ENCODE measurements around the genes ACIN1 and DHRS4.

DNA sequence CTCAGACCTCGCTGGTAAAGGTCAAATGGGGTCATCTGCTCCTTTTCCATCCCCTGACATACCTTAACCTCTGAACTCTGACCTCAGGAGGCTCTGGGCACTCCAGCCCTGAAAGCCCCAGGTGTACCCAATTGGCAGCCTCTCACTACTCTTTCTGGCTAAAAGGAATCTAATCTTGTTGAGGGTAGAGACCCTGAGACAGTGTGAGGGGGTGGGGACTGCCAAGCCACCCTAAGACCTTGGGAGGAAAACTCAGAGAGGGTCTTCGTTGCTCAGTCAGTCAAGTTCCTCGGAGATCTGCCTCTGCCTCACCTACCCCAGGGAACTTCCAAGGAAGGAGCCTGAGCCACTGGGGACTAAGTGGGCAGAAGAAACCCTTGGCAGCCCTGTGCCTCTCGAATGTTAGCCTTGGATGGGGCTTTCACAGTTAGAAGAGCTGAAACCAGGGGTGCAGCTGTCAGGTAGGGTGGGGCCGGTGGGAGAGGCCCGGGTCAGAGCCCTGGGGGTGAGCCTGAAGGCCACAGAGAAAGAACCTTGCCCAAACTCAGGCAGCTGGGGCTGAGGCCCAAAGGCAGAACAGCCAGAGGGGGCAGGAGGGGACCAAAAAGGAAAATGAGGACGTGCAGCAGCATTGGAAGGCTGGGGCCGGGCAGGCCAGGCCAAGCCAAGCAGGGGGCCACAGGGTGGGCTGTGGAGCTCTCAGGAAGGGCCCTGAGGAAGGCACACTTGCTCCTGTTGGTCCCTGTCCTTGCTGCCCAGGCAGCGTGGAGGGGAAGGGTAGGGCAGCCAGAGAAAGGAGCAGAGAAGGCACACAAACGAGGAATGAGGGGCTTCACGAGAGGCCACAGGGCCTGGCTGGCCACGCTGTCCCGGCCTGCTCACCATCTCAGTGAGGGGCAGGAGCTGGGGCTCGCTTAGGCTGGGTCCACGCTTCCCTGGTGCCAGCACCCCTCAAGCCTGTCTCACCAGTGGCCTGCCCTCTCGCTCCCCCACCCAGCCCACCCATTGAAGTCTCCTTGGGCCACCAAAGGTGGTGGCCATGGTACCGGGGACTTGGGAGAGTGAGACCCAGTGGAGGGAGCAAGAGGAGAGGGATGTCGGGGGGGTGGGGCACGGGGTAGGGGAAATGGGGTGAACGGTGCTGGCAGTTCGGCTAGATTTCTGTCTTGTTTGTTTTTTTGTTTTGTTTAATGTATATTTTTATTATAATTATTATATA lies 10.4 kb downstream of the MMP14 start:
- PRO-cap = no peak
- RAMPAGE, long total RNA, 4 experiments = no peak in any of the 4 experiments

DNA sequence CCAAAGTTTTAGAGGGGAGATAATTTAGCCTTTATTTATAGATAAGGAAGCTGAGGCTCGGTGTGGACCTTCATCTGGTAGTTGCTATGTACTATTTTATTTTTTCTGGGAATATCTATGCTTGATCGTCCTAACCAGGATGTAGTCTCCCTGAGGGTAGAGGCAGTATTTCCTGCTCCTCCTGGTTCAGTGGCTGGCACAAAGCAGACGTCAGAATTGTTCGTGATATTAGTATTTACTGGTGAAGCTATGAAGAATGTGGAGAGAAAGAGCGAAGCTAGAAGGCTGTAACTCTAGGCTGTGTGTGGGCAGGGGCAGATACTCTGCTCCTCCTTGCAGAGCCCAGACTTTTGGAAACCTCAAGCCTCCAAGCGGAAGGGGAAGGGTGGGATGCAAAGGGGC lies 1.3 kb downstream of the LRP10 start:
- PRO-cap = no peak
- RAMPAGE, long total RNA, 4 experiments = no peak in any of the 4 experiments

DNA sequence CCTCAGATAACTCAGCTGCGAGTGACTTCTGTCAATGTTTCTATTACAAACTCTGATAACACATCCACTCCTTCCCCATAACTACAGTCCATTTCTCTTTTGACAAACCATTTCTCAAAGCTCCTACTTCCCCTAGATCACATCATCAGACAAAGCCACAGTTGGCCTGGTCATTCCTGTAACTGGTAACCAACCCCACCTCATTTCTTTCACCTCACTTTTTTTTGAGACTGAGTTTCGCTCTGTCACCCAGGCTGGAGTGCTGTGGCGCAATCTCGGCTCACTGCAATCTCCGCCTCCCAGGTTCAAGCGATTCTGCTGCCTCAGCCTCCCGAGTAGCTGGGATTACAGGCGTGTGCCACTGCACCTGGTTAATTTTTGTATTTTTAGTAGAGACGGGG lies 5.1 kb downstream of the HAUS4 start:
- PRO-cap = no peak
- RAMPAGE, long total RNA, 4 experiments = no peak in any of the 4 experiments

DNA sequence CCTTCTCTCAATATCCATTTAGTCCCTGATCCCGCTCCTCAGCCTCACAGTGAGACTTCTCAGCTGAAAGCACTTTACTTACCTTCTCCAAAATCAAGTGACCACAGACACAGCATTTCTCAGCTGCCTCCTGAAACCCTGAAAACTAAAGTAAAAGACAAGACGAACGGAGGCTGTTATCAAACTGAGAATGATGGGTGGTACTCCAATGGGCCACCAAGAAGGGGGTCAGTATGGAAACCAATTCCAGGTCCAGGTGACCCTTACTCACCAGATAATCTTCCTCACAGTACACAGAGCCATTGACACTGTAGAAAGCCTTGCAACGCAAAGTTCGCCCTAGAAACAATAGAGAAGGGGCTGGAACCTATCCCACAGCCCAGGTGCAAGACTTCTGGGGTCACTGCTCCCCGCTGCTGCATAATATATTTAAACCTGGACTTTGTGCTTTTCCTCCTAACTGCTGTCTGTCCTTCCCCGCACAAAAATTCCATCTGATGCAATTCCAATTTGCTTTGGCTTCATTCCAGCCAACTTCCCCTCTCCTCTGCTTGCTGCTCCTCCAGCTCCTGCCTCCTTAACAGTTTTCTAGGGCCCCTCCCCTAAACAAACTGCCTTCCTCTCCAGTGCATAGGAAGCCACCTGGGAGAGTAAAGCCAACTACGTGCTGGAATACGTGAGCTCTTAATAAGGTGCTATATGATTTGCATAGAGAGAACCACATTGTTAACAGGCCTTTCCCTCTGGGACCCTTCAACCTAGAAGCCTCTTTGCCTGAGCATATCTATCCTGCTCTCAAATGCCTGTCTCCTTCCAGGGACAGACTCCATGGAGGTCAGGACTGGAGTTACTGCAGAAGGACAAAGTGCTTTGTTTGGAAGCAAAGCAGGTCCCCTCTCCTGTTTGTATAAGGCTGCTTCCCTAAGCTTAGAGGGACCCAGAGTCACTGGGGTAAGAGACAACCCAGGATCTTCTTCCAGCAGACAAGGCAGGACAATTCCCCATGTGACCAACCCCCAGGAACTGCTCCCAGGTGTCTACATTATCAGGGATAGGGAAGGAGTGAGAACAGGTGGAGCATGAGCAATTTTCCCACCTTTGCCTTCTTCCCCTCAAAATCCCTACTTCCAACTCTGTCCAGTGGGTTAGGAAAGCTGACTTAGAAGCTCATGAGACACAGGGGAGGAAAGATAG lies 5.6 kb downstream of the AJUBA start:
- PRO-cap = no peak
- RAMPAGE, long total RNA, 4 experiments = no peak in any of the 4 experiments

DNA sequence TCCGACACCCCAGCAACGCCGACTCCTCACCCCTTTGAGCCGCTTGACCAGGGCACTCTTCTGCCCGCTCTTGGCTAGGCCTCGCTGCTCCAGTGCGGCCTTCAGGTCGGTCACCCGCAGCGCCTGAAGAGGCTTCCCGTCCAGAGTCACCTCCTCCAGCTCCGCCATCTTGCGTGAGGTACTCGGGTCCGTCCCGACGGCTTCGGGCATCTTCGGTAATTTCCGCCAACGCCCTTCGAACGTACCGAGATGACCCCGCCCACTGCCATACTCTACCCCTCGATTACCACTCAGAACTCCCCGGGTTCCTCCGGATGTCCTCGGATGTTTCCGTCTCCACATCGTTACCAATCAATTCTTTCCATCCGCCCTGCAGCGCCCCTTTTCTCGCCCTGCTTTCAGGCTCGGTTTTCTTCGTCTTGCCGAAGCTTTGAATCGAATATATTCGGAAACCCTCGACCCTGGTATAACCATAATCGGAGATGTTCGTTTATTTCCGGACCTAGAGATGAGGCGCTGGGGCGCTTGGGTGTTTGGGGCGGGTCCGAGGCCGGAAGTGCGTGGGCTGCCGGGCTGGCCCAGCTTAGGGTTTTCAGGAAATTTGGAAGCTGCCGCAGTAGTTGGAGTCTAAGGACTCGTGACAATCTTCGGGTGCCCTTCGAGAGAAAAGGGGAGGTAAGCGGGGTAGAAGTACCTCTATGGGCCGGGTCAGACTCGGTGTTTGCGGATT lies at the start of gene ACIN1:
Gene ACIN1 (minus strand): TSS at position 192 of the 730 bp plus-strand sequence.
- PRO-cap = bidirectional peak, plus-strand start at position 616 of the sequence, minus-strand start at position 175 of the sequence
- RAMPAGE, long total RNA, 4 experiments = start-site peak on the plus strand in 4 of 4 experiments, centred at positions 587 to 604 of the sequence, 451 to 1,154 reads per replicate; start-site peak on the minus strand in 4 of 4 experiments, centred at positions 179 to 185 of the sequence, 264 to 2,068 reads per replicate

- PRO-cap = no peak
- RAMPAGE, long total RNA, 4 experiments = no peak in any of the 4 experiments
Observed at GRCh38 chr14:23322610-23322828, 1.3 kb downstream of the PABPN1 start.

- PRO-cap = no peak
- RAMPAGE, long total RNA, 4 experiments = no peak in any of the 4 experiments
Observed at GRCh38 chr14:23325692-23326132, 4.5 kb downstream of the PABPN1 start.

- PRO-cap = no peak
- RAMPAGE, long total RNA, 4 experiments = no peak in any of the 4 experiments
Observed at GRCh38 chr14:23399748-23400370, 8.2 kb downstream of the MYH6 start.

DNA sequence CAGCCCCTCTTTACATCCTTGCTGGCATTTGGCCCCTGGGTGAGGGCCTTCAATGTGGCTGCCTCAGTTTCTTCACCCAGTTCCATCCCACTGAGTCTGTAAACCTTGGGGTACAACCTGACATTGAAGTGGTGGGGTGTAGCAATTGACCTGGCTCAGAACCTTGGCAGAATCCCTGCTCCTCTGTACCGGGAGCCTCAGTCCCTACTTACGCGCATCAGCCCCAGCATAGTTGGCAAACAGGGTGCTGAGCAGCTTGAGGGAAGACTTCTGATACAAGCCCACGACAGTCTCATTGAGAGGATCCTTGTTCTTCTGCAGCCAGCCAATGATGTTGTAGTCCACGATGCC lies 8.1 kb downstream of the MYH7 start:
- PRO-cap = no peak
- RAMPAGE, long total RNA, 4 experiments = no peak in any of the 4 experiments

DNA sequence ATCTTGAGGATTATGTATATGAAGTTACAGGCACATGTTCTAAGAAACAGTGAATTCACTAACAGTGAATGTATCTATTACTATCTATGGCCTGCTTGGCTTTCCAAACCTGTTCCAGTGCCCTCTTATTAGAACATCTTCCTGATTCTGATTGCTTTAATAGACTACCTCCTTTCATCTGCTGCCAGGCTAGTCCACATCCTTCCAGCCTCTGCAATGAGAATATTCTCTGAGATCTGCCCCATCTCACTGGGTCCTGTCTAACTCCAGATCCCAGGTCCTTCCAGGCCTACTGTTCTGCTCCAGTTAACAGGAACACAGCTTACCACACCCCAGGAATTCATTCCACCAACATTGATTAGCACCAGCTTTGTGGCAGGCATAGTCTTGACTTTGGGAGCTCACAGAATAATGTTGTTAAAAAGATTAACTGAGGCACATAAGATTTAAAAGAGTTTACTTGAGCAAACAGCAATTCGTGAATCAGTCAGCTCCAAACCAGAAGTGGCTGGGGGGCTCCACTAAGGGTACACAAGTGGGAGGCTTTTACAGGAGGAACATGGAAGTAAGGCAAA lies 11.9 kb upstream of the MYH7 start:
- PRO-cap = no peak
- RAMPAGE, long total RNA, 4 experiments = no peak in any of the 4 experiments

DNA sequence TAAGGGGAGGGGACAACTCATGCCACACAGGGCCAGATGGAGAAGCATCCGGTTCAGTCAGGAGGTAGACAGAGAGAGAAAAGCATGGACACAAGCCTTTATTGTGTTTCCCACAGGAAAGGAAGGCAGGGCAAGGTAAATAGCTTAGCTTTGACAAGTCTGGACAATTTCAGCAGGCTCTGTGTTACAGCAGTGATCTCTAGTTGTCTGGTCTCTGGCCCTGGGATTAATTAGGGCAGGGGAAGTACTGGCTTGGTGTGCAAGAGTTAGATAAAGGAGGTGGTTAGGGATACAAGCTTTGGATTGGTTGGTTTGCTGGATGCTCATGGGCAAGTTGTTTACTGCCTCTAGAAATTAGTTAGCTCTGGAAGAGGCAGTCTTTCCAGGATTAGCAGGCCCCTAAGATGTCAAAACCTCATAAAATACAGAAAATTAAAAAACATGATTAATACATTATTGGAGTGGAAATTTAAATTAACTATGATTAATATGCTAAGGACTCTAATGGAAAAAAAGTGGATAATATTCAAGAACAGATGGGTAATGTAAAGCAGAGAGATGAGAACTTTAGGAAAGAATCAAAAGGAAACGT lies 15.0 kb upstream of the NGDN start:
- PRO-cap = no peak
- RAMPAGE, long total RNA, 4 experiments = no peak in any of the 4 experiments

GRCh38 chr14:23547897-23548698 lies 3.5 kb downstream of the ZFHX2 start:
- PRO-cap = no peak
- RAMPAGE, long total RNA, 4 experiments = no peak in any of the 4 experiments

DNA sequence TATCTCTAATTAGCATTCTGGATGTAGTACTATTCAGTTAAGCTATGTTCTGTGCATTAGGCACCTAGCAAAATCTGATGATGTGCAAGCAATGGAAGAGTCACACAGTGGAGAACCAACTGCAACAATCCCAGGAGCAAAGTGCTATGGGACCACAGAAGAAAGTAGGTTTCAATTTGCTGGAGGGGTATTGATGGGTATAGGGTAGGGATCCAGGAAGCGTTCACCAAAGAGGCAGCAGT lies 27.3 kb downstream of the DHRS2 start:
- PRO-cap = no peak
- RAMPAGE, long total RNA, 4 experiments = no peak in any of the 4 experiments

DNA sequence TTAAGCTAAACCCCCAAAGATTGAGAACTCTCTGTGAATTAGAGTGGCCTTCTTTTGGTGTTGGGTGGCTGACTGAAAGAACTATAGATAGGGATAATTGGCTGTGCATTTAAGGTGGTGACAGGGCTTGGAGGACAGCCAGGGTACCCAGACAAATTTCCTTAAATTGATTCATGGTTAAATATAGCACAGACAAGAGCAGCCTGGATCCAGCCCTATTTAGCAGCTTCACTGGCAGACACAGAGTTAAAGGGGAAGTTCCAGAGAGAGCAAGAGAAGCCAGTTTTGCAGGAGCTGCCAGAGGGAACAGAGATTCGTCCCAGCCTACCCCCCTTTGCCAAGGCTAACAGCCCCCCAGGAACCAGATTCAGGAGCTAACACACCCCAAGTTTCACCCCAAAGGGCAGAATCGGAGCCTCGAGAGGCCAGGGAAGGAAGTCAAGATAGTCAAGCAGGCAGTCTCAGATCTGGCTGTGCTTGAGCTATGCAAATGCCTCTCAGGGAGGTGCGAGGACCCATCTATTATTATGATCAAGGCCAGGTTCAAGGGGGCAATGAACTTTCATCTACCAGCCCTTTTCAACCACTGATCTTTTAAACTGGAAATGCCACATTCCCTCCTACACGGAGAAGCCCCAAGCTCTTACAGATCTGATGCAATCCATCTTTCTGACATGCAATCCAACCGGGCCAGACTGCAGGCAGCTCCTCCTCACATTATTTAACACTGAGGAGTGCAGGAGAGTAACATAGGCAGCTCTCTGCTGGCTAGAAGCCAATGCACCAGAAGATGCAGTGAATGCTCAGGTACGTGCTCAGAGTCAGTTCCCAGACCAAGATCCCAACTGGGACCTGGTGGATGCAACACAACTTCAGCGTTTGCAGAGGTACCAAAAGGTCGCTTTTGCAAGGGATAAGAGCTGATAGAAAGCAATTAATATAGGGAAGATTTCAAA lies 58.2 kb downstream of the DHRS2 start:
- PRO-cap = no peak
- RAMPAGE, long total RNA, 4 experiments = no peak in any of the 4 experiments

DNA sequence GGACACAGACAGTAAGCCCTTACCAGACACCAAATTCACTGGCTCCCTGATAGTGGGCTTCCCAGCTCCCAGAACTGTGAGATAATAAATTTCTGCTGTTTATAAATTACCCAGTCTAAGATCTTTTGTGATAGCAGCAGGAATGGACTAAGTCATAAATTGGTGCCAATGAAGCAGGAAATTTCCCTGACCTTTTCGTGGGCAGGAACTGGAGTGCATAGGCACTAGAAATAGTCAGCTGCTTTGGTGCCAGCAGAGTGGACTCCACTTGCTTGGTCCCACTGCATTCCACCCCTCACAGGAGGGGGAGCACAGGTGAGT lies 63.0 kb downstream of the DHRS2 start:
- PRO-cap = no peak
- RAMPAGE, long total RNA, 4 experiments = no peak in any of the 4 experiments

GRCh38 chr14:23953293-23954711 lies at the start of gene DHRS4:
Gene DHRS4 (plus strand): TSS chr14:23953770.
- PRO-cap = bidirectional peak, plus-strand start at chr14:23953770, minus-strand start at chr14:23953744; unidirectional peak, minus-strand start at chr14:23954148
- RAMPAGE, long total RNA, 4 experiments = start-site peak on the plus strand in 4 of 4 experiments, at chr14:23953735-23953797 at its widest, 36 to 362 reads per replicate; start-site peak on the minus strand in 4 of 4 experiments, at chr14:23954127-23954193 at its widest, 14 to 38 reads per replicate

GRCh38 chr14:23989109-23989530 lies 391 bp downstream of the DHRS4L2 start:
- PRO-cap = no peak
- RAMPAGE, long total RNA, 4 experiments = no peak in any of the 4 experiments

DNA sequence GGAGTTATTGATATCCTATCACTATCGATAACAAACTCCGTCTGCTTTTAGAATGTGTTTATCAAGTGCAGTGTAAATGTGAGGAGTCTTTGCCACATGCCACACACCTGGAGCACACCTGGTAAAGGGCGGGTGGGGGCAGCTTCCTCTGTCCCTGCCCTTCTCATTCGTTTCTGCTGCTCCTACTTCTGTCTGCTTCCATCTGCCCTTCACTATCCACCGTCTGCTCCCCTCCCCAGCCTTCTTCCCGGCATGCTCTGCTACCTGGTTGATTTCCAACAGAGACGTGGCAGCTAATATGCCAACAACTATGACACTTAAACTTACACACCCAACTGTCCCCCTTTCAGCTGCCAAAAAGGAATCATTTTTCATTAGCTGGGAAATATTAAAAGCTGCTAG lies 9.1 kb upstream of the CARMIL3 start:
- PRO-cap = no peak
- RAMPAGE, long total RNA, 4 experiments = no peak in any of the 4 experiments

DNA sequence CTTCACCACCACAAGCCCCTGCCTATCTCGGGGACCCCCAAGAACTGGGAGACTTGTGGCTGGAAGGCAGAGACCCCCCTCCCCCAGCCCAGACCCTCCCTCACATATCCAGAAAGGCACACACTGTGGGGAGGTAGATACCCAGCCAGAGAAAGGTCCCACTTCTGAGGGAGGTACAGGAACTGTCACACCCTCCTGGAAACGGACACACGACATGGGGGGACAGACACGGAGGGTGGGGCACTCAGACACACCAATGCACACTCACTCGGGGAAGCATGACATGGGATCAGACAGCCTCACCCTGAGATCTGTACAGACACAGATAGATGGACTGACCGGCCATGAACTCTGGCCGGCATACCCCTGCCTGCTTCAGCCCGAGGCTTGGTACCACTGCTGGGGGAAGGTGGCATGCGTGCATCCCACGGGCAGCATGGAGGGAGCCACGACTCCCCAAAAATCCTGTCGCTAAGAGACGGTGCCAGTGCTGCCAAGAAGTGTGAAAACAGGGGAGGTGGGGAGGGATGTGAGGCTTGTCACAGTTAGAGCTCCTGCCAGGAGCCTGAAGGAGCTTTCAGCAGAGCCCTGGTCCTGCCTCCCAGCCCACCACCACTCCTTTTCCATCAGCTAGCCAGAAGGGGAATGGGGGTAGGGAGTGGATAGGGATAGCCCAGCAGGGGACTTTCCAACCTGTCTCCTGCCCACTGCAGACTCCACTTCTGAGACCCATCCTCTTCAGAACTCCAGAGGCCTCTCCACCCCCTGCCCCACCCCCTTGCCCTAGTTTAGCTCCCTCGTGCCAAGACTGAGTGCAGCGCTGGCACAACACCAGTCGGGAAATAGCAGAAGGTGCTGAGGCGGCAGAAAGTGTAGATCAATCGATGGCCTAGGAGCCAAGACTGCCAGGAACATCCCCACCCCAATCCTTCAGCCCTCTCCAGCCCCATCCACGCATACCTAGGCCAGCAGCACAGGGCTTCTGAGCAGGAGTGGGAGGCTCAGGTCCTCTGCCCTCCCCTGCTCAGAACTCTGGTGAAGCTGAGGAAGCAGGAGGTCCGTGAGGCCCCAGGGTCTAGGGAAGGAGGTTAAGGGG lies 737 bp downstream of the CPNE6 start:
- PRO-cap = no peak
- RAMPAGE, long total RNA, 4 experiments = no peak in any of the 4 experiments

GRCh38 chr14:24080859-24081995 lies 9.9 kb downstream of the CPNE6 start:
- PRO-cap = unidirectional peak, plus-strand start at chr14:24081307; bidirectional peak, plus-strand start at chr14:24081708, minus-strand start at chr14:24081583
- RAMPAGE, long total RNA, 4 experiments = no peak in any of the 4 experiments